Right common carotid artery plus branches (tissue), 1 donor: ENCODE measurements around the genes IFITM1, ANO9, PHRF1 and IRF7.

GRCh38 chr11:203165-204381 lies 3.6 kb downstream of the BET1L start:
- PRO-cap = no peak

DNA sequence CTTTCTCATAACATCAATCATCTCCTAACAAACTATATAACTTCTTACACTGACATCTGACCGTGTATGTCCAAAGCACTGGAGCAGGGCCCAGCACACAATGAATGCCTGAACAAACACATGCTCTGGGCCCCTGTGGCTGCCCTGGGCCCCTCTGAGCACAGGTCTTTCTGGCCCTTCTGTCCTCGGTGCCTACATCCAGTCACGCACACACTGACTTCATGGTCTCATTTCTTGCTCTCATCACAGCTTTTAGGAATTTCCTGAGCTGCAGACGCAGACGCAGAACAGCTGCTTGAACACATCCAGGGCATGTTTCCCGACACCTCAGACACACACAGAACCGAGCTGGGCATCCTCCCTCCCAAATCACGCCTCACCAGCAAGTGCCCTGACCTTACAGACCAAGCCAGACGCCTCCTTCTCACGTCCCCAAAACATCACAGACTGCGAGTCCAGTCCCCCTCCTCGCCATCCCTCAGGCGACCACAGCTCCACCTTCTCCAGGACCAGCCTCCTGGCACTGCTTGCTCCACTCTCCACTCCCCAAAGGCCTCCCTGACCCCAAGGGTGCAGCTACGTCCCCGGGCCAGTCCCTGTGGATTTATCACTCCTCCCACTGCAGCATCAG lies 13.1 kb downstream of the SIRT3 start:
- PRO-cap = no peak

- PRO-cap = no peak
Measured at GRCh38 chr11:287569-288507, 1.1 kb upstream of the PGGHG start.

GRCh38 chr11:289319-290456 lies 762 bp downstream of the PGGHG start:
- PRO-cap = no peak

DNA sequence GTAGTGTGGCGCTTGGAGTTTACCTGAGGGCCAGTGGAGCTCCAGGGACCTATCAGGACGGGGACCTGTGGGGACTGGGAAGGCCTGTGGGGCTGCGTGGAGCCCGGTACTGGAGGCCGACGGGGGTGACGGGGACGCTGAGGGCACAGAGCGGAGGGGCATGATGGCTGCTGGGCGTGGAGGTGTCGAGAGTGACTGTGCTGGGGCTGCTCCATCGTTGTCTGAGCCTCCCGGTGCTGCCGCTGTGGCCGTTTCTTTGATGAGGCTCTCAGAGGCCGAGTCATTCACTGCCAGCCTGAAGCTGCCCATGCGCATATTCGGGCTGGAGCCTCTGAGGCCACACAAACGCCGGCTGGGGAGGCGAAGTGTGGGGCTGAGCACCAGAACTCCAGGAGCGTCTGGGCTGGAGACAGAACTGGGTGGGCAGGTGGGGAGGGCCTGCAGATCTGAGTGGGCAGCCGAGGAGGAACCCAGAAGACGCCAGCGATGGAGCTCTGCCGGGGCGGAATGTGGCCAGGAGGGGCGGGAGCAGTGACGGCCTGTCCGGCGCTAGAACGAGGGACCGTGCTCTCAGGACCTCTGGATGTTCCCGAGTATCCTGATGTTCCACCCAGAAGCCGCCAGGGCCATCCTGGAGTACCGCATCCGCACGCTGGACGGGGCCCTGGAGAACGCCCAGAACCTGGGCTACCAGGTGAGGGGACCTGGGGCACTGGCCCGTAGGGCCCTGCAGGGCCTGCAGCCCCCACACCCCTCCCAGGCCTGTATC lies 2.7 kb downstream of the PGGHG start:
- PRO-cap = no peak

- PRO-cap = no peak
Measured at GRCh38 chr11:310929-311258, 2.9 kb upstream of the IFITM1 start.

DNA sequence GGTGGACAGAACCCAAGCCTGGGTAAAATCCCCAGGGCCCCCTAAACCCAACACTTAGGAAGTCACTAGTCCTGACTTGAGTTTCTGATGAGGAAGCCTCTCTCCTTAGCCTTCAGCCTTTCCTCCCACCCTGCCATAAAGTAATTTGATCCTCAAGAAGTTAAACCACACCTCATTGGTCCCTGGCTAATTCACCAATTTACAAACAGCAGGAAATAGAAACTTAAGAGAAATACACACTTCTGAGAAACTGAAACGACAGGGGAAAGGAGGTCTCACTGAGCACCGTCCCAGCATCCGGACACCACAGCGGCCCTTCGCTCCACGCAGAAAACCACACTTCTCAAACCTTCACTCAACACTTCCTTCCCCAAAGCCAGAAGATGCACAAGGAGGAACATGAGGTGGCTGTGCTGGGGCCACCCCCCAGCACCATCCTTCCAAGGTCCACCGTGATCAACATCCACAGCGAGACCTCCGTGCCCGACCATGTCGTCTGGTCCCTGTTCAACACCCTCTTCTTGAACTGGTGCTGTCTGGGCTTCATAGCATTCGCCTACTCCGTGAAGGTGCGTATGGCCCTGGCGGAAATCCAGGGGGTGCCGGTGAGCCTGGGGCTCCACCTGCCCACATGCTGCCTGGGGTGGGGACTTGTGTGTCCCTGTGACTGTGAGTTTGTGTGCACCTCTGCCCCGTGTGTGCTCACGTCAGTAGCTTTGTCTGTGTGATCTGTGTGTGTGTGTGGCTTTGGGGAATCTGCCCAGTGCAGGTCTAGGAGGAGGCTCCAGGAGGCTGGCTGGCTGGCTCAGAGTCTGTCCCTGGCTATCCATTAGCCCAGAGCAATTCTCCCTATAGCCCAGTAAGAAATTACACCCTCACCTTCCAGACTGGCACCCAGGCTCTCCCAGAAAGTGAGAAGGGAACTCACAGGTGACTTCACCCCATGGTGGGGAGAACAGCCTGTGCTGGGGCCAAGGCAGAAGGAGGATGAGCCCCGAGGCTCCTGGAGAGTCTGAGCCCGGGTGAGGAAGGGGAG lies at the start of gene IFITM1:
Gene IFITM1 (plus strand): TSS at position 253 of the 1,036 bp plus-strand sequence.
- PRO-cap = bidirectional peak, plus-strand start at position 253 of the sequence, minus-strand start at position 137 of the sequence

DNA sequence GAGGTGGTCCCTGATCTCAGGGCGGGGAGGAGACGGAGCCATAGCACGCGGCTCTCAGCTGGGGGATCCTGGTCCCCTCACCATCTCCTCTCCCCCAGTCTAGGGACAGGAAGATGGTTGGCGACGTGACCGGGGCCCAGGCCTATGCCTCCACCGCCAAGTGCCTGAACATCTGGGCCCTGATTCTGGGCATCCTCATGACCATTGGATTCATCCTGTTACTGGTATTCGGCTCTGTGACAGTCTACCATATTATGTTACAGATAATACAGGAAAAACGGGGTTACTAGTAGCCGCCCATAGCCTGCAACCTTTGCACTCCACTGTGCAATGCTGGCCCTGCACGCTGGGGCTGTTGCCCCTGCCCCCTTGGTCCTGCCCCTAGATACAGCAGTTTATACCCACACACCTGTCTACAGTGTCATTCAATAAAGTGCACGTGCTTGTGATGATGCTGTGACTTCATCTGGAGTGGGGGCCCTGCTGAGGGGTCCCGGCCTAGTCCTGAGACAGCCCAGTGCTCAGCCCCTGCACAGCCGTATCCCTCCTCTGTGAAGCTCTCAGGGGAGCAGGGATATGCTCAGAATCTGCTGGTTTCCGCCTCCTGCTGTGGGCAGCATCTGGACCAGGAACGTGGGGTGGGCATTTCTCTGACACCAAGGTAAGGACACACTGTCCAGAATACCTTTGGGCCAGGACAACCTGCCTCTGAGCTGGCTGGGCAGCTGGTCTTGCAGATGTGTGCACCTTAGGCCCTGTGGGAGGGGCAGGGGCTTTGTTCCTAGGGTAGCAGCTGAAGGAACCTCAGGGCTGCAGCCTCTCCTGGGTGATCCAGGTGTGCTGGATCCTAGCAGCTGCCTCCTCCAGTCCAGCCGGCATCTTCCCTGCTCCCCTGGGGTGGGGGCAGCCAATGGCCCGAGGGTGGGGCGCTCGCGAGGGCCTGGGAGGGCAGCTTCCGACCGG lies 1.3 kb downstream of the IFITM1 start:
- PRO-cap = no peak

DNA sequence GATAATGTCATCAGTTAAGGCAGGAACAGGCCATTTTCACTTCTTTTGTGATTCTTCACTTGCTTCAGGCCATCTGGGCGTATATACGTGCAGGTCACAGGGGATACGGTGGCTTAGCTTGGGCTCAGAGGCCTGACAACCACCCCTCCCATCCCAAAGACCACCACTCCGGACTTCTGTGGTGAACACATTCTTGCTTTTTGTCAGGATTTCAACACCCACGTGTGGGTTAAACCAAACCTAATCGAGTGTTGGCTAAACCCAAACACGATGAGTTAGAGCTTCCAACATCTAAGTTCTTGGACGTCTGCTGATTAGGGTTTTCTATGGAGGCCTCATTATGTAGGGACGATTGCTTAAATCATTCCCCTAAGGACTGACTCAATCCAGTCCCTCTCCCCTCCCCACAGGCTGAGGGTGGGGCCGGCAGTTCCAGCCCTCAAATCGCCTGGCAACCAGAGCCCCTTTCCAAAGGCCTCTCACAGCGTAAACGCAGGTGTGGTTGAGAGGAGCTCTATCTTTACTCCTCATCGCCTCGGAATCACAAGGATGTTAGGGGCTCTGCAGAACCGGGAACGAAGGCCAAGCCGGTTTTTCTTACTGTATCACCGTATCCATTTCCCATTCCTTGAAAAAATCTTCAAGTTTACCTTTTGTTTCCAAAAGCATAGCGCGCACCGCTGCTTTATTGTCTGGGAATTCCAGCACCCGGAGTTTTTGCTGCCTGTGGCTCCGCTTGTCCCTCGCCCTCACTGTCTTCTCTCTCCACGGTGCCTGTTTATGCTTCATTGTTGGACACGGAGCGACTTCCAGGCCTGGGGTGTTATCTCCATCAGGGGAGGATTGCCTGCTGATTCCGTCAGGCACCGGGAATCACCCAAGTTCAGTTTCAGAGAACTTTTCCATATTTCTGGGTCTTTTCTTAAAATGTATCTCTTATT lies 13.6 kb upstream of the IFITM3 start:
- PRO-cap = unidirectional peak, plus-strand start at position 482 of the sequence

DNA sequence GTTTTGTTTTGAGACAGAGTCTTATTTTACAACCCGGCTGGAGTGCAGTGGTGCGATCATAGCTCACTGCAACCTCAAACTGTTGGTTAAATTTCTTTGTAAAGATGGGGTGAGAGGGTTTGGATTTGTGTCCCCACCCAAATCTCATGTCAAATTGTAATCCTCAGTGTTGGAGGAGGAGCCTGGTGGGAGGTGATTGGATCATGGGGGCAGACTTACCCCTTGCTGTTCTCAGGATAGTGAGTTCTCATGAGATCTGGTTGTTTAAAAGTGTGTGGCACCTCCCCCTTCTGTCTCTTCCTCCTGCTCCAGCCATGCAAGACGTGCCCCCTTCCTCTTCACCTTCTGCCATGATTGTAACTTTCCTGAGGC lies 20.7 kb upstream of the IFITM3 start:
- PRO-cap = no peak

DNA sequence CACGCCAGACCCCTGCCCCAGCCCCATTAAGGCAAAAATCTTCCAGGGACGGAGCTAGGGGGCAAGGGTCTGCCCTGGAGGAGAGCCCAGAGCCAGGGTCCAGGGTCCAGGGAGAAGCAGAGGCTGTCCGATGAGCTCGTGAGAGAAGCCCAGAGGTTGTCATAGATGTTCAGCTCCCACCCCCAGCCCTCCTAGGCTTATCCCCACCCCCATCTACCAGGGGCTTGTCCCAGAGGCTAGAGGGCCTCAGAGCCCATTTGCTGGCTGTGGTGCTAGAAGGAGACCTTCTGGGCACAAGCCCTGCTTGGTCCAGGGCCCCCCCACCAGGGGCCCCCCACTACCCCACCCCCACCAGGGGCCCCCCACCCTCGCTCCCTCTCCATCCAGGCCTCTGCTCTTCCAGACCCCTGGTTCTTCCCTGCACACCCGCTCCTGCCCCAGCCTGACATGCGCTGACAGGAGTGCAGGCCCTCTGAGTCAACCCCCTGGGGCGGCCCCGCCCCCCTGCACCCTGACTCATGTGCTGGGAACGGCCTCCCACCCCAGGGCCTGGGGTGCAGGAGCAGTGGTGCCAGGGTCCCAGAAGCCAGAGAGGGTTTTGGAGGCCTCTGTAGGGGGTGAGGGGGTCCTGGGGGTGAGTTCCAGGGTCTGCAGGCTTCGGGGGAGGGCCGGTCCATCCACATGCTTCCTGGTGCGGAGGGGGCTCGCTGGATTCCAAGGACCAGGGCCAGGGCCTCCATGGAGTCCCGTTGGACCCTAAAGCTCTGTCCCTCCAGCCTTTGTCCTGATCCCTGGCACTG lies 908 bp upstream of the PKP3 start:
- PRO-cap = no peak

DNA sequence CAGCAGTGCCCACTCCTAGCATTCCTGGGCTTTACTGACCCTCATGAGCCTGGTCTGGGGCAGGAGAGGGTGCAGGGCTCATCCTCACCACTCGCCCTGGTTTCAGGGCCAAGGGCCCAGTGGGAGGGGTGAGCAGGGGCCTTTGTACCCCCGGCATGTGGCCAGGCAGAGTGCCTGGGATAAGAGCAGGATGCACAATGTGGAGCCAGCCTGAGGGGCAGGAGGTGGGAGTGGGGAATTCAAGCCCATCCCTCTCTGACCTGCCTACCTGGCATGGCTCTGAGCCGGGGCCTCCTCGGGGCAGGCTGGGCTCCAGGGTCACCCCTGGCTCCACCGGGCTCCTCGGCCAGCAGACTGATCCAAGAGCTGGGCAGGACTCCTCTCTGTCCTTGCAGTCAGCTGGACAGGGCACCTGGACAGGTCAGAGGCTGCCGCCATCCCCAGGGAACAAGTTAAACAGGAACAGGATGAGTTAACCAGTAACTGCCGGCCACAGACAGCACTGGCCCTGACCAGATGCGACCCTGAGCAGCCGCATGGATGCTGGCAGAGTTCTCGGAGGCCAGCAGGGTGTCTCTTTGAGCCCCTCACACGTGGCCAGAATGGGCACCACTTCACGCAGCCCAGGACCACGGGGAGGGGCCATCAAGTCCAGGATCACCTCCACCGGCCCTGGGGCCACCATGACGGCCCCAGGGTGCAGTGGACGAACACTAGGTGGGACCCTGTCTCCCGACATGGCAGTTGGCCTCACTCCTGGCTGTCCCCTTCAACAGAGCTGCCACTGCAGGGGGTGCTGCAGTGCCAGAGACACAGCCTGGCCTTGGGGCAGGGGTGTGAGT lies 5.0 kb downstream of the SIGIRR start:
- PRO-cap = no peak

DNA sequence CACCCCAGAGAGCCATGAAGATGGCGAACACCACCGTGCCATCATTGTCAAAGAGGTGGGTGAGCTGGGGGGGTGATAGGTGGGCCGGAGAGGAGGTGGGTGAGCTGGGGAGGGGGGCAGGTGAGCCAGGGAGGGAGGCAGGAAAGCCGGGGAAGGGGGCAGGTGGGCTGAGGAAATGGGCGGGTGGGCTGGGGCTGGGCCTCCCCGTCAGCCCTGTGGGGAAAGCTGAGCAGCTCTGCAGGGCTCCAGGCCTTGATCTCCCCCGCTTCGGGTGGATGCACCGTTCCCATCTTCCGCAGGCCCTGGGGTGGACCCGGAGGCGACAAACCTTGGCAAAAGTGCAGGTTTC lies 12.1 kb downstream of the ANO9 start:
- PRO-cap = no peak

DNA sequence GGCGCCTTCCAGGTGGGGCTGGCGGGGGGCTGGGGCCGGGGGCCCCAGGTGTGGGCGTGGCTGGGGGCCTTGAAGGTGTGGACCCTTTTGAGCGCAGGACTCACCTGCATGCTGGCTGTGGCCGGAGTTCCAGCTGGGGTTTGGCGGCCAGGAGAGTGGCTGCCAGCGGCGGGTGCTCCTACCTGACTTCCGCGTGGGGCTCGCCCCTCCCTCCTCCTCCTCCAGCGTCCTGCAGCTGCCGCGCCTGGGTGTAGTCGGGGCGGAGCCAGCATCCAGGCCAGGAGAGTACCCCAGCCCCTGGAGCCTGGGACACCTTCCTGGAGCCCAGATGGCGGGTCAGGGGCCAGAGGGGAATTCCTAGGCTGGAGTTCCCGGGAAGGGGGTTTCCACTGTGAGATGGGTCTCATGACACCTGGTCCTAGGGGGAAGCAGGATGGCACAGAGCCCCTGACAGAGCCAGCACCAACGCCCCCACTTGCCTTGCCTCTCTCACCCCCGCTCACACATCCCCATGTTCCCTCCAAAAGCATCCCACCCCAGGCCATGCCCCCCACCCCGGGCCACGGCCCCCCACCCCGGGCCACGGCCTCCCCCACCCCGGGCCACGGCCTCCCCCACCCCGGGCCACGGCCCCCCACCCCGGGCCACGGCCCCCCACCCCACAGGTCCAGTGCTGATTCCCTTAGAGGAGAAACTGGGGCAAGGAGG lies at the start of gene ANO9:
Gene ANO9 (minus strand): TSS at position 195 of the 708 bp plus-strand sequence.
- PRO-cap = no peak

- PRO-cap = no peak
Measured at GRCh38 chr11:541438-542017, 4.2 kb downstream of the LRRC56 start.

DNA sequence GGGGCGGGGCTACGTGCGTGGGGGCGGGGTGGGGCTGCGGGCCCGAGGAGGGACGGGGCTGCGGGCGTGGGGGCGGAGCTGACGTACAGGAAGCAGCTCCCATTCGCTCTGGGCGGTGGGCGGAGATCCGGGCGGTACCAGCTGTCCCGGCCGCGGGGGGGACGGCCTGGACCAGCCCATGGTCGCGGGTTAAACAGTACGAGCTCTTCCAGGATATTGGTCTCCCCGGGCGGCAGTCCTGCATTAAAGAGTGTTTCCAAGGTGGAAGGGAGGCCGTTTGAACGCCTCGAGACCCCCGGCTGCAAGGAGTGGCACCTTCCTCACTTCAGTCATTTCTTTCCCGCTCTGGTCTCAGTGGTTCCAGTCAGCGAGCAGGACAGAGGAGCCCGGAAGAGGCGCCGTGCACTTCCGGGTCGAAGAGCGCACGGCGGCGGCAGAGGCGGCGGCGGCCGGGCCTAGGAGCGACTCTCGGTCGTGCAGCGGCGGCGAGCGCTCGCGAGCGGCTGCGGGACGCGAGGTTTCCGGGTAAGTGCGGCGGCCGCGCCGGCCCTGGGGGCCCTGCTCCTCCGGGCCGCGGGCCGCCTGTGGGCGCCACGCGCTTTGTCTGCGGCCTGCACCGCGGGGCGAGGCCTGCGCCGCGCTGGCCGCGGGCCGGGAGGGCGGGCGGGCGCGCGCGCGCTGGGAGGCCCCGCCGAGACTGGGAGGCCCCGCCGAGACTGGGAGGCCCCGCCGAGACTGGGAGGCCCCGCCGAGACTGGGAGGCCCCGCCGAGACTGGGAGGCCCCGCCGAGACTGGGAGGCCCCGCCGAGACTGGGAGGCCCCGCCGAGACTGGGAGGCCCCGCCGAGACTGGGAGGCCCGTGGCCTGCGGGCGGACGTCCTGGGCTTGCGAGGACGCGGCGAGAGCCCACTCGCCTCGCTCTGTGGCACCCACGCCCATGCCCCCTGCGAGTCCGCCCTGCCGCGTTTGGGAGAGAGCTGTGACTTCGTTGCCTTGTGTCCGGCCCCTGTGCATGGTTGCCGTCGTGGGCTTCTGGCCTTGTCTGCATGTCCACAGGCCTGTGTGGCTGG lies at the start of gene PHRF1:
Gene PHRF1 (plus strand): TSS at position 403 of the 1,071 bp plus-strand sequence.
- PRO-cap = bidirectional peak, plus-strand start at position 122 of the sequence, minus-strand start outside the sequence; bidirectional peak, plus-strand start at position 405 of the sequence, minus-strand start at position 347 of the sequence

DNA sequence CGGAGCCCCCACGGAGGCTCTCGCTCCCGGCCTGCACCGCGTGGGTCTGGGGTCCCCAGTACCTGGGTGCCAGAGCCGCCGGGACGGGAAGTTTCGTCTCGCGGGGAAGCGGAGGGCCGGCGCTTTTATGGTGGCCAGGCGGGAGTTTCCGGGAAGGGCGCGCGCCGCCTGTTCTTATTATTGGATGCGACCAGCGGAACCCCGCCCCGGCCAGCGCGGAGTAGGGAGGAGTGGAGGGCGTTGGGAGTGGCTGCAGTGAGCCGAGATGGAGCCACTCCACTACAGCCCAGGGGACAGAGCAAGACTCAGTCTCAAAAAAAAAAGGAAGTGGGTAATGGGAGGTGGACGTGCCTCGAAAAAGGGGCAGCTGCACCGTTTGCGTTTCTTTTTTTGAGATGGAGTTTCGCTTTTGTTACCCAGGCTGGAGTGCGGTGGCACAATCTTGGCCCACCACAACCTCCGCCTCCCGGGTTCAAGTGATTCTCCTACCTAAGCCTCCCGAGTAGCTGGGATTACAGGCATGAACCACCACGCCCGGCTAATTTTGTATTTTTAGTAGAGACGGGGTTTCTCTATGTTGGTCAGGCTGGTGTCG lies at the start of gene IRF7:
Gene IRF7 (minus strand): TSS at position 100 of the 595 bp plus-strand sequence.
- PRO-cap = bidirectional peak, plus-strand start at position 282 of the sequence, minus-strand start at position 100 of the sequence

GRCh38 chr11:657764-658114 lies 20.7 kb downstream of the DRD4 start:
- PRO-cap = no peak

DNA sequence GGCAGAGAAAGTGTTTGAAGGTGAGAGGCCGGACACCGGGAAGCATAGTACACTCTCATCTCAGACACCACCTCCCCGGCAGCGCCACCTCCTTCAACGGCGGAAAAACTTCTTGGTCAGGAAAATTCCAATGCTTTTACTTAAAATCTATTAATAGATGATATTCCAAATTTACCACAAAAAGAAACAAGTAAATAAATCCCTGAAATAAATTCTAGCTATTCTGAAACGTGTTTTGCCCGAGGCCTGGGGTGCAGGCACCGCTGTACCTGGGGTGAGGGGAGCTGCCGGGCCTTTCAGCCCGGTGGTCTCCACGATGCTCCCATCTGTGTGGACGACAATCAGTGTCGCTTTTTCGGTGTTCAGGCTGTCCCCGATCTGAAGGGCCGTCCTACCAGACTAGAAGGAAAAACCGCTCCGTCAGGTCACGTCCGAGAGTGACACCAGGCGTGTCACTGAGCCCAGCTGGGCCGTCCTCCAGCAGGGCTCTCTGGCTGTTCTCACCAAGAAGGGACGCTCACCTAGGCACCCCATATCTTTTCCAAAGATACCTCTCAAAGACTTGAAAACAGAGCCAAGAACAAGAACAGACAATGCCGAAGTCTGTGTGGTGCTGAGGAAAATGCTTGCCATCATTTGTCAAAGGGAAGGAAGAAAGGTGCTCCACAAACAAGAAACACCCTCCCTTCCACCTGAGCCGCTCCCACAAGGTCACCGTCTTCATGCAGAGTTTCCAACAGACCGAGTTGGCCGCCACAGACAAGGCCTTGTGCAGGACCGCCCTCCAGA lies 6.8 kb downstream of the DEAF1 start:
- PRO-cap = no peak

GRCh38 chr11:746335-746668 lies 962 bp upstream of the TALDO1 start:
- PRO-cap = no peak